Foreskin fibroblast (primary cell): ENCODE measurements around a stretch of chr7.

DNA sequence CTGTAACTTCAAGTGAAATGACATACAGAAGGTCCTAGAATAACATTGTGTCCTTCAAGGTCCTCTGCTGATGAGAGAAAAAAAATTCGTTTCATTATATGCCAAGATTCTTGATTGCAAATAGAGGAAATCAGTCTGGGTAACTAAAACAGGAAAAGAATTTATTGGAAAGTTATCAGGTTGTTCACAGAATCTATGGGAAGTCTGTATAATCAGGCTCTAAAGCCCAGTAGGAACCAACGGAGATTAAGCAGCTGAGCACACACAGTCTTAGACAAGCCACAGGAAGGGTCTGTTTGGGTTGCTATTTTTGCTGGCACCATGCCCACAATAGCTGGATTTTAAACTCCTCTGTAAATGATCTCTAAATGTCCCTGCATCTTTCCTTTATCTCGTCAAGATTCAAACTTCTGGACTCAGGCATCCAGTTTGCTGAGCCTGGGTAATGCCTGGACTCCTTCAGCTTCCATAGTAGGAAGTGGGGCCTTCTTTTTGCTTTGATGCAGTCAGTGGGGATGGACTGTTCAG is 57.6 kb downstream of the EXOC4 start:
- RRBS = no CpG with 5 or more reads among the region's 3 CpGs

GRCh38 chr7:133491348-133491969 is 238.6 kb downstream of the EXOC4 start:
- RRBS = no CpG with 5 or more reads among the region's 5 CpGs

GRCh38 chr7:133753967-133754377 is 373.2 kb upstream of the LRGUK start:
- RRBS = no CpG with 5 or more reads among the region's 6 CpGs

GRCh38 chr7:133767675-133768329 is 359.3 kb upstream of the LRGUK start:
- RRBS = no CpG with 5 or more reads among the region's 5 CpGs

DNA sequence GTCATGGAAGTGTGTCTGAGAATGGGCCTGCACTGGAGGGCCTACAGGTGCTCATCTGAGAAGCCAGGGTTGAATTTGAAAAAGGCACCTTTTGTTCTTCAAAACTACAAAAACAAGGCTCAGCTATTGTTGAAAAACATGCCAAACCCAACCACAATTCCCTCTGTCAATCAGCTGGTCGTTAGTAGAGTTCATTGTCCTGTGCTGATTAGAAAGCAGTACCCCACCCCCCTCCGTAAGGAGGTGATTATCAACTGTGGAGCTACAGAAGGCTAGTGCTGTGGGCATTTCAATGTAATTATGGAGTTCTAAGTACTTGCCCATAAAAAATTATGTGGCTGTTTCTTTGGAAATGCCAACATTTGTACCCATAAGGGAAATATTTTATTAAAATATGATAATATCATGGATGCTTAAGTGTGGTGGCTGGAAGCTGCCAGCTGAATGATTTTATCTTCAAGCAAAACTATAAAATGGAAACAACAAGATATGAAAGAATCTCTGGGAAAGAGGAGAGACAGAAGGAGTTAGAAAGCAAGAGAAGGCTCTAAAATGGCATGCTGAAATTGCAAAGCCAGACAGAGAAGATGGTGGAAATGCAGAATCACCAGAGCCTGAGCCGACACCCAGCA is 179.6 kb upstream of the LRGUK start:
- RRBS = no CpG with 5 or more reads among the region's 3 CpGs

DNA sequence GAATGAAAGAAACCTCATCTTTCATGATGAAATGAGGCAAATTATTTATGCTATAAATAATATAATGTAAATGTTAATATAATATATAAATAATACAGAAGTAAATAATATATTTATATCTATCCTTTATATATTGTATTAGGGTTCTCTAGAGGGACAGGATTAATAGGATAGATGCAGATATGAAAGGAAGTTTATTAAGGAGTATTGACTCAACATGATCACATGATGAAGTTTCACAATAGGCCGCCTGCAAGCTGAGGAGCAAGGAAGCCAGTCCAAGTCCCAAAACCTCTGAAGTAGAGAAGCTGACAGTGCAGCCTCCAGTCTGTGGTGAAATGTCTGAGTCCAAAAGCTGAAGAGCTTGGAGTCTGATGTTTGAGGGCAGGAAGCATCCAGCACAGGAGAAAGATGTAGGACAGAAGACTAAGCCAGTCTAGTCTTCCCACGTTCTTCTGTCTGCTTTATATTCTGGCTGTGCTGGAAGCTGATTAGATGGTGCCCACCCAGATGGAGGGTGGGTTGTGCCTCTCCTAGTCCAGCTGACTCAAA is 24.9 kb upstream of the AKR1B10 start:
- RRBS = no CpG with 5 or more reads among the region's 2 CpGs

GRCh38 chr7:134660151-134660684 is 13.6 kb downstream of the BPGM start:
- RRBS = no CpG with 5 or more reads among the region's 6 CpGs

- RRBS = no CpG with 5 or more reads among the region's 6 CpGs
Observed at GRCh38 chr7:134742058-134743349, 36.9 kb upstream of the CALD1 start.

DNA sequence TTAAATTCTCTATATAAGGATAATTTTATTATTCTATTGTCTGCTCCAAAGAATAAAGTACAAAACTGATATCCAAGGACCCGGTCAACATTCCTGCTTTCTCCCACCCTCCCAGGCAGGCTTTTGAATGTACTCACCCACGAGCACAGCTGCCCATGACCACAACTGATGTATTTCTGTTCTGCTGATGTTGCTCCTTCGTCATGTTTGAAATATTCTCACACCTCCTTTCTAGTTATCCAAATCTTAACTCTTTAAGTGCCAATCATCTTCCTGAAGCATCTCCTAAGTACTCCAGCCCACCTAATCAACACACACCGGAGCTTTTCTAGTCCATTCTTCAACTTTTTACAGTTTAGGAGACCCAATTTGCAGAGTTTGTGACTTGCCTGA is 46.7 kb downstream of the CALD1 start:
- RRBS = no CpG with 5 or more reads among the region's 4 CpGs

GRCh38 chr7:134827458-134828483 is 48.3 kb downstream of the CALD1 start:
- RRBS = no CpG with 5 or more reads among the region's 9 CpGs

- RRBS = no CpG with 5 or more reads among the region's 4 CpGs
Observed at GRCh38 chr7:134867536-134867814, 88.0 kb downstream of the CALD1 start.

DNA sequence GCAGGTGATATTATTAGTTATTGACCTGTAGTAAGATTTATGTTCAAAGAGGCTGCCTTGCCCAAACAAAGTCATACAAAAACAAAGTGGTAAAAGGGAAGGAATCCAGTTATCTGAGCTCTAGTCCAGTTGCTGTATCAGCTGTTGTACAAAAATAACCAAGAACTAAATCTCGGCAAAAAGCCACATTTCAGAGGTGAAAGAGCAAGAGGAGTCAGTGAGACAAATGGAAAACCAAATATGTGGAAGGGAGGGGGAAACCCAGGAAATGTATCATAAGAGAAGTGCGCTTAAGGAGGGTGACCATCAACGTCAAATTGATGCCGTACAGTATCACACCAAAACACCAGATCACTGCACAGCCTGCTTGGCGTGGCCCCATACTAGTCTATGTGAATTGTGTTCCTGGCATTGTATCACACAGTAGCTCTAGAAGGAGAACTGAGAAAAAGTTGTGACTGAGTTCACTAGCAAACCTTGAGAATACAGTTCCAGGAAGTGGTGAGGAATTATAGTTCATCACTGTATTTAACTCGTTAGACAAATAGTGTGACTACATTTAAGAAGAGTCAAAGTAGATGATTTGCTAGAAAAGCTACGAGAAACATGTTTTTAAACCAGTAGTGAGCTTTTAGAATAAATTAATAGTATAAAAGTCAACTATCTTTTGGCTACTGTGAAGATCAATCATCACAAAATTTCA is 6.5 kb downstream of the AGBL3 start:
- RRBS = no CpG with 5 or more reads among the region's 7 CpGs

DNA sequence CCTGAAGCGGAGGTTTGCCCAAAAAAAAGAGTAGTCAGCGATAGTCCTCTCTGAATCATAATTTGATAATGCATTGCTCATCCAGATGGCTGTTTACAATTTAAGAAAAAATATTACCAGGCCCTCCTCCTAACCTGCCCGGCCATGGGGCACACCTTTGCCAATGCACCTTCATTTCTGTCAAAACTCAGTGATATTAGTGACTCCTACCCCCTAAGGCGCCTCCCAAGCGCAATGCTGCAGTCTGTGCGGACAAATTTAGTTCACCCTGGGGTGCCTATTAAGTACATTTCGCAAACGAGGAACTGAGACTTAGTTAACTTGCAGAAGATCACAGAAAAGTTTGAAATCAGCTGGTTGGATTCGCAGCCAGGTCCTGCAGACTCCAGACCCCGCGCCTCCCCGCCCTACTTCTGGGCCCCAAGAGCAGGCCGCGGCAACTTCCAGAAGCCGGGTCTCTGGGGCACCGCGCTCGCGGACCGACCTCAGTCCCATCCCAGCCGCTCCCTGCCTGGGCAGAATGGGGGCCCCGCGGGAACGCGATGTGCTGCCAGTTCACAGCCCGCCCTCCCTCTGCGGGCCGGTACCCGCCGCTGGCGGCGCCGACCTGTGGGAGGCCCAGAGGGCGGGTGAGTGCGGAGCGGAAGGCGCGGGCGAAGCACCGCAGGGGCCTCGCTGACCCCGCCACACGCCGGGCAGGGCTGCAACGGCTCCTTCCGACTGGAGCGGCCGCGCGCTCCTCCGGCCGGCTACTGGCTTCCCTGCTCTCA is 530 bp downstream of the CYREN start:
- RRBS = under 1% methylated on average over 18 of the region's 52 CpGs

DNA sequence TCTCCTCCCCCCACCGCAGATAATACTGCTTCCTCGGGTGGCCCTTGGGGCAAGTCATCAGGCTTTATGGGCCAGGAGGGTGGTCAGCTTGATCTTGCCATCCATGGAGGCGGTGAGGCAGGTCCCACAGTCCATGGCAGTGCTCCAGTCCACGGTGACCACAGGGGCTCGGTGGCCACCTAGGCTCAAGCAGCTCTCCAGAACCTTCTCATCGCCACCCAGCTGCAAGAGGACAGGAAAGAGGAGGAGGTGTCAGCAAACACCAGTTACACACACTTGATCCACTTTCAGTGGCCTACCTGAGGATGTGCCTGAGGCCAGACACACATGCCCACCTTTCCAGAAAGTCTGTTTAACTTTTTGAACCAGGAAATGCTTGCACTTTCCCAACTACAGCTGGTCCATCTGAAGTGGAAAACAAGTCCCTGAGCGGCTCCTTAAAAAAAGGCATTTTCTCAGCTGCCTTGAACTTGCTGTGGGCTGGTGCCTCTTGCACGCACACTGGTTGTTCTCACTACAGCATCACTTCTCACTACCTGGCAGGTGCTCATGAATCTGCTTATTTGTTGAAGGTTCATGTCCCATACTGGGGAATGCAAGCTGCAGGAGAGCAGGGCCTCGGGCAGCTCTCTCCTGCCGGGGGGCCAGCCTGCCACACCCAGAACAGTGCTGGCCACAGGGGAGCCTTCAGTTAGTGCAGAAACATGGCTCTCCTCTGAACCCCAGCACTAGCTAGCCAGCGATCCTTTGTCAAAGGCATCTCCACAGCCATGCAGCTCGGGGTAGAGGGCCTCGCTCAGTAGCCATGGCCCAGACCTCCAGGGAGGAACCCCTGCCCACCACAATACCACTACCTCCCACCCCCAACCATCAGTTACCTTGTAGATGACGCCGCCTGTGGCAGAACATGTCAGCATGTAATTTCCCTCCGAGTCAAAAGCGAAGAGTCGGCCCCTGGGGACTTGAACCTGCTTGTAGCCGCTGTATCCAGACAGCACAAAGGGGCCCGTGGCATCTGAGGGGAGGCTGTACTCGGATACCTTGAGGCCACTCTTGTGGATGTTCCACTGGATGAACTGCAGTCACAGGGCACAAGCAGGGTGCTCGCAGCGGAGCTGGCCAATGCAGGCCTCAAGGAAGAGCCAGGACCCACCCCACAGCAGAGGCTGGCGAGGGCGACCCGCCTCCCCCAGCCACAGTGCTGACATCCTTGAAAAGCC is 16.0 kb upstream of the CYREN start:
- RRBS = no CpG with 5 or more reads among the region's 26 CpGs

DNA sequence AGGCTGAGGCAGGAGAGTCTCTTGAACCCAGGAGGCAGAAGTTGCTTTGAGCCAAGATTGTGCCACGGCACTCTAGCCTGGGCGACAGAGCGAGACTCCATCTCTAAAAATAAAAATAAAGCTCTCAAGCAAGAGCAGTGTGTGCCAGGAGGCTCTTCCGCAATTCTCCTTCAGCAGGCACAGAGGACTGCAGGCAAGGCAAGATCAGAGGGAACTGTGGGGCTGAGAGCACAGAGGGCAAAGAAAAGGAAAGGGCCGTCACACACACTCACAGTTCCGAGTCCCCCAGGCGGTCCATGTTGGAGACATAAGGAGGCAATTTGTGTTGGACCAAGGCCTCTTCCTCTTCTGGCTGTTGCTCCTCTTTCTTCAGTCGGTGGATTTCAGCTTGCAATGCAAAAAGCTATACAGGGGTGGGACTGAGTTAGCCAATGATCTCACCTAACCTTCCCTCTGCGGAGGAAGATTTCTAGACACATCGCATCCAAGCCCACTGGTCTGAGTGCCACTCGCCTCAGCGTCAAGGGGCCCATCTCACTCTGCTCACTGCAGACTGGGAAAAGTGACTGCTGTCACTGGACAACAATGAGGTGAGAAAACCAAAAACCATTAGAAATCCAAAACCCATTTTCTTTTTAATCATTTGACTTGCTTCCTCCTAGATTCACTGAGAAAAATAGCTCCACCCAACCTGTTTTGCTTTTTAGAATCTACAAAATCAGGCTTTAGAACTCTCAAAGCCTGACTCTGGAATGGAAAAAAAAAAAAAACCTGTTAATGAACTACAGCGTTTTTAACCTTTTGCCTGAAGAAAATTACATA is 5.5 kb downstream of the WDR91 start:
- RRBS = no CpG with 5 or more reads among the region's 13 CpGs

DNA sequence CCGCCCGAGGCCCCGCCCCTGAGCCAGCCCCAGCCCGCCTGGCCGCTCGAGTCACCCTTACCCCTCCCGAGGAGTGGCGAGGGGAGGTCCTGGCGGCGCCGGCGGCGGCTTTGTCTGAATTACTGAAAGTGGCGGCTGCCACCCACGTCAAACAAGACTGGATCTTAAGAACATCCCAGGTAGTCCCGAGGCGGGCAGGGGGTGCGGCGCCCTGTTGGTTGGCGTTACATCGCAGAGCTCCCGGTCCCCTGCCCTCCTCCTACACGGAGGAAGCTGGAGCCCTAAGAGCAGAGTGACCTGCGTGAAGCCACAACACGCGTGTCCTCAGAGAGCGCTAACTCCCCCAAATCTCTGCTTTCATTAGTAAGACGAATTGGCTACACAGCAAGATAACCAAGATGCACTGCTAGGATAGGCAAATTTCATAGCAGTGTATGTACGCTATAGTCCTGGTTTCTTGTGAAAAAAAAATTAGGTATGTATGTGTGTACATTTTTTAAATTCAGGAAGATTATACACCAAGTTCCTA is 408 bp upstream of the WDR91 start:
- RRBS = 5% methylated on average over 8 of the region's 29 CpGs

DNA sequence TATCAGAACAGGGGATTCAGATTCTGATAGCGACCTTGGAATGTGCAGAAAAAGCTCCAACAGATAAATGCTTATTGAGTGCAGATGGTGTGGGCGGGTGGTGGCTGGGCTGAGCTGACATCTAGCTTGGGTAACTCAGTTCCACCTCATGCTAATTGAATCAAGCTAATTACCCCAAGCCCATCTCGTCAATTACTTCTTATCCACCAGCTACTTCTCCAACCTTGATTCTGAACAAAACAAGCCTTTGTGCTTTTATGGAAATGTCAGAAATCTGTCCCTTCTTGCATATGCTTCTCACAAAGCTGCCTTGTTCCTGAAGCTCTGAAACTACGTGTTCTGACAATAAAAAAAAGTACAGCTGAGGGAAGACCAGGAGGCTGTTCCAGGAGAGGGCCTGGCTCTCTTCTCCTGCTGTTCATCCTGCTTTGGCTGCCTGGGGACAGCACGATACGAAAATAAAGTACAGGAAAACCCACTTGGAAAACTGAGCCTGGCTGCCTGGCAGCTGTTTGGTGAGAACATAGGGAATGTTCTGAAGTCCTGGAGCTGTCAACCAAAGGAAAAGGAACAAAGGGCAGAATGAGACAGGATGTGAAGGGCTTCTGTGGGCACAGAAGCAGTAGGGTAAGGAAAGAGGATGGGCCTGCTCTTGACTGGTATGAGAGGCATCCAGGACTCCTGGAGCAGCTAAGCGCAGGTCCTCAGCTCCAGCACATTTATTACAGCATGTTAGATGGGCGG is 27.6 kb downstream of the STRA8 start:
- RRBS = no CpG with 5 or more reads among the region's 8 CpGs

- RRBS = no CpG with 5 or more reads among the region's 15 CpGs
Observed at GRCh38 chr7:135661606-135662156, 633 bp upstream of the STMP1 start.